ENCODE results near the gene GSDMA.

DNA sequence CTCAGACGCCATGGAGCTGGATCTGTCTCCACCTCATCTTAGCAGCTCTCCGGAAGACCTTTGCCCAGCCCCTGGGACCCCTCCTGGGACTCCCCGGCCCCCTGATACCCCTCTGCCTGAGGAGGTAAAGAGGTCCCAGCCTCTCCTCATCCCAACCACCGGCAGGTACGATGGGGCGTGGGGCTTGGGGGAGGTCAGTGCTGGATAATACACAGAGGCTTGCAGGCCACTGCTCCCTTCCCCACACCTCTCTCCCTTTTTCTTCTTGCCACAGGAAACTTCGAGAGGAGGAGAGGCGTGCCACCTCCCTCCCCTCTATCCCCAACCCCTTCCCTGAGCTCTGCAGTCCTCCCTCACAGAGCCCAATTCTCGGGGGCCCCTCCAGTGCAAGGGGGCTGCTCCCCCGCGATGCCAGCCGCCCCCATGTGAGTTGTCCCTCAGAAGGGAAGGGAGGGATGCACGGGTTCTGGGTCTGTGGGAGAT, 4.6 kb downstream of the GRB7 start:
- PRO-cap: no peak
- CAGE, long polyA plus RNA: no peak

DNA sequence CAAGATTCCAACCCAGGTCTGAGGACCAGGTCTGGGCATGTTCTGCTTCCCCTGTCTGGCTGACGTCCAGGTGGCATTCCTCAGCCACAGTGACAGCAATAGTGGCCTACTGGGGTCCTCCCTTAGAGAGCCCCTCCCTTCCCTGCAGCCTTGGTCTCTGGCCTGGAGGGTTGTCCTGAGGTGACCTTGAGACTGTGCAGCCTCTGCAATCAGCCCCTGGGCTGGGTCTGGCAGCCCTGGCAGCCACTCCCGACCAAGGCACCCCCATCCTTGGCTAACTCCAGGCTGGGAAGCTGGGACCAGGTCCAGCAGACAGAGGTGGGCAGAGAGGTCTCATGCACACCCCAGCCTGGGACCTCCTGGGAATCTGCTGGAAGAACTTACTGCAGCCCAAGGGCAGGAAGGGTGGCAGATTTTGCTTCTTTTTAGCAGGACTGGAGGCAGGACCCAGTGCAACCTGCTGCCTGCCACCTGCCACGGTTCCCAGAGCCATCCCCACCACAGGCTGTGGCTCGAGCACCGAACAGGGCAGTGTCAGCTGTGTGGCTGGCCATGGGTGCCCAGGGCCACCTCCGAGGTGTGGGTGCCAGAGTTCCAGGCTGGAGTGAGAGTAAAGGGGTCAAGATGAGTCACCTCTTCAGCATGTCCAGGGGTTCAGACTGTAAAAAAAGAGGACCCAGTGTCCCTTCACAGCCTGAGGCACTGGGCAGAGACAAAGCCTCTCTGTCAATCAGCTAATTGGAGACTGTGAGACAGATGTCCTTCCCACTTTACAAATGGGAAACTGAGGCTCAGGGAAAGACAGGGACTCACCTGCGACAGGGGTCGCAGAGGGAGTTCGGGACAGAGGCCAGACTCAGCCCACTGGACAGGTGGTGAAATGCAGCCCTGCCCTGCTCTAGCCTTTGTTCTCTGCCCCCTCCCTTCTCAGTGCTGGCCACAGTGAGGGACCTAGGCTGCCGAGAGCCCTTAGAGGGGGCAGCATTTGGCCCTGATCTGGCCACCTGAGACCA, 12.7 kb downstream of the GRB7 start:
- PRO-cap: no peak
- CAGE, long polyA plus RNA: no peak

DNA sequence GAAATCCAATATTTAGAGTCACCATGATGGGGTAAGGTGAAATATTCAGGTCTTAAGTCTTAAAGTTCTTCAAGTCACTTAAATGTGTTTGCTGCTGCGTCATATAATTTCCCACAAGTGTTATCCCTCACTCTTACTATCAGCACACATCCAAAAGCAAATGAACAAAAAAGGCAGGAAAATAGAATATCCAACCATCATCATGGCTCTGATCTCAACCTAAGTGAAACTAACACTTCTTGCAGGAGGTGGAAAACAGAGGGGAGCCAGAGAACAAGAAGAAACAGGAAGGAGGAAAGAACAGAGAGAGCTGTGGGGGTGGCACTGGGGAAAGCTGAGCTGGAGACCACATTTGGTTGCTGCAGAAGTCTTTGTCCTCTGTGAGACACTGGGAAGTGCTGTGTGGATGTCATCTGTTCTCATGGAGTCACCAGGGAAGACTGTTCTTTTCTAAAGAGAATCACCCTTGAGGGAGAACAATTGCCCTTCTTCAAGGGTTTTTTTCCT, 34.6 kb downstream of the GRB7 start:
- PRO-cap: no peak
- CAGE, long polyA plus RNA: no peak

- PRO-cap: no peak
- CAGE, long polyA plus RNA: no peak
These were observed at the start of gene GSDMA for GRCh38 chr17:39962729-39963334. Gene GSDMA, plus strand, starts transcription at chr17:39963004.

DNA sequence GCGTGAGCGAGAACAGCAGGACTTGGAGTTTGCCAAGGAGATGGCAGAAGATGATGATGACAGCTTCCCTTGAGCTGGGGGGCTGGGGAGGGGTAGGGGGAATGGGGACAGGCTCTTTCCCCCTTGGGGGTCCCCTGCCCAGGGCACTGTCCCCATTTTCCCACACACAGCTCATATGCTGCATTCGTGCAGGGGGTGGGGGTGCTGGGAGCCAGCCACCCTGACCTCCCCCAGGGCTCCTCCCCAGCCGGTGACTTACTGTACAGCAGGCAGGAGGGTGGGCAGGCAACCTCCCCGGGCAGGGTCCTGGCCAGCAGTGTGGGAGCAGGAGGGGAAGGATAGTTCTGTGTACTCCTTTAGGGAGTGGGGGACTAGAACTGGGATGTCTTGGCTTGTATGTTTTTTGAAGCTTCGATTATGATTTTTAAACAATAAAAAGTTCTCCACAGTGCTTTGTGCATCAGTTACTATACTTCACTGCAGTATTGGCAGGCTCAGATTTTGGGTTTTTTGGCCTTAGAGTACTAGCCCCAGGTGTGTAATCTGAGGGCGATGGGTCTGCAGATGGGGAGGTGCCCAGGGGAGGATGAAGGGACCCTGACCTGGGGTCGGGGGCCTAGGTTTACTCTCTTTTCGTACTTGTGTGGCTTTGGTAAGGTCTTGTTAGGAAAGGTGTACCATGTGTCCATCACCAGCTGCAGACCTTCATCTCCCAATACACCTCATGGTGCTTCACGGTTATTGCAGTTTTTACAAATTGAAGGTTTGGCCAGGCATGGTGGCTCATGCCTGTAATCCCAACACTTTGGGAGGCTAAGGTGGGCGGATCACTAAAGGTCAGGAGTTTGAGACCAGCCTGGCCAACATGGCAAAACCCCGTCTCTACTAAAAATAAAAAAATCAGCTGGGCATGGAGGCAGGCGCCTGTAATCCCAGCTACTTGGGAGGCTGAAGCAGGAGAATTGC, 17.2 kb downstream of the PSMD3 start:
- PRO-cap: no peak
- CAGE, long polyA plus RNA: no peak

GRCh38 chr17:40018718-40019159, 3.5 kb downstream of the CSF3 start:
- PRO-cap: no peak
- CAGE, long polyA plus RNA: no peak

GRCh38 chr17:40022867-40024026, 8.0 kb downstream of the CSF3 start:
- PRO-cap: no peak
- CAGE, long polyA plus RNA: no peak

DNA sequence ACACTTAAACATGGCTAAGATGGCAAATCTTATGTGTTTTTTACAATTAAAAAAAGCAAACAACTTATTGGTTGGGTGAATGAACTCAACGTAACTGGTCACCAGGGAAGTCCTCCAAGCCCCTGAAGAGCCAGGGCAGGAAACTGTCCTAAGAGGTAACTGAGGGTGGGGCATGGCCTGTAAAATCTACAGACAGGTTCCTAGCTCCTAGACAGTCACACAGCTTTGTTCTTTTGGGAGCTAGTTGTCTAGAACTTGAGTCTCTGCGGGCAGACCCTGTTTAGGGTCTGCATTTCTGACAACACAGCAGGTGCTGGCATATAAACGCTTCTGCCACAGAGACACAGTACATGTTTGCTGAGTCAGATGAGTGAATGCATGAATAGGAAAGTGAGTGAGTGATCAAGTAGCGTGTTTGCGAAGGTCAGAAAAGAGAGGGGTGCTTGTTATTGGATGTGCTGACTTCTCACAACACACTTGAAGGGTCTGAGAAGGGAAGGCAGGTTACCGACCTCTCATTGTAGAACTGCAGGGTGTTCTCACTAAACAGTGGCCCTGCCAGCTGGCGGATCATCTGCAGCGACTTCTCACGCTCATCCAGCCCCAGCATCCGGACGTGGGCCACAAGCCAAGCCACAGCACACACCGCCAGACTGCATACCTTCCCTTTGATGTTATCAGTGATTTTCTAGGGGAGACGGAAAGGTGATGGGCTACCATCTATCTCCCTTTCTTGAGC, 10.6 kb downstream of the CSF3 start:
- PRO-cap: no peak
- CAGE, long polyA plus RNA: no peak

- PRO-cap: no peak
- CAGE, long polyA plus RNA: no peak
These were observed 17.2 kb downstream of the CSF3 start for GRCh38 chr17:40032258-40033039.

GRCh38 chr17:40071331-40071791, 8.6 kb downstream of the THRA start:
- PRO-cap: no peak
- CAGE, long polyA plus RNA: no peak

- PRO-cap: no peak
- CAGE, long polyA plus RNA: no peak
These were observed 3.5 kb upstream of the MSL1 start for GRCh38 chr17:40118214-40118669.

GRCh38 chr17:40122470-40122917, 723 bp downstream of the MSL1 start:
- PRO-cap: bidirectional peak, plus-strand start at chr17:40122610, minus-strand start at chr17:40122680
- CAGE, long polyA plus RNA: no peak

- PRO-cap: no peak
- CAGE, long polyA plus RNA: start-site peak on the minus strand at chr17:40129411-40129498, 13 and 12 reads in 2 replicates
These were observed 7.6 kb downstream of the MSL1 start for GRCh38 chr17:40129086-40130014.

- PRO-cap: no peak
- CAGE, long polyA plus RNA: no peak
These were observed 7.9 kb downstream of the RAPGEFL1 start for GRCh38 chr17:40185235-40185434.

GRCh38 chr17:40338008-40338207, 26.6 kb downstream of the GJD3 start:
- PRO-cap: no peak
- CAGE, long polyA plus RNA: no peak

- PRO-cap: no peak
- CAGE, long polyA plus RNA: no peak
These were observed 17.7 kb downstream of the GJD3 start for GRCh38 chr17:40346885-40347276.

DNA sequence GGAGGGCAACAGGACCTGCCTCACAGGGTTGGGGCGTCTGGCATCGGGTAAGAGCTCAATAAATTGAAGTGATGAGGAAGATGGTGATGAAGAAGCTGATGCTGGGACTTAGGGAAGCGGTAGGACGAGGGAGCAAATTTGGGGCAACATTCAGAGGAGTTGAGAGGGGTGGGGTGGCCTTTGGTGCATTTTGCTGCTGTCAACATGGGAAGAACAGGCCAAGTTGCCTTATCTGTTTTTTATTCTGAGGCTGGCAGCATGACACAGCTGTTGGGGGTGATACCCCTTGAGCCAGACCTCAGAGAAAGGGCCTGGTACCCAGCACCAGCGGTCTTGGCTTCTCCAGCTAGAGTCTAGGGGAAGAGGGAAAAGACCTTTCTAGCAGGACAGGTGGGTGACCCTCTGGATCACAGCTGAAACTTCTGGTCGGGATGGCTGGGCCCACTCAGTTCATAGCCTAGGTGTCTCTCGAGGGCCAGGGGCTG, 4.5 kb downstream of the IGFBP4 start:
- PRO-cap: no peak
- CAGE, long polyA plus RNA: no peak

- PRO-cap: no peak
- CAGE, long polyA plus RNA: no peak
These were observed 19.1 kb downstream of the IGFBP4 start for GRCh38 chr17:40461990-40463048.

DNA sequence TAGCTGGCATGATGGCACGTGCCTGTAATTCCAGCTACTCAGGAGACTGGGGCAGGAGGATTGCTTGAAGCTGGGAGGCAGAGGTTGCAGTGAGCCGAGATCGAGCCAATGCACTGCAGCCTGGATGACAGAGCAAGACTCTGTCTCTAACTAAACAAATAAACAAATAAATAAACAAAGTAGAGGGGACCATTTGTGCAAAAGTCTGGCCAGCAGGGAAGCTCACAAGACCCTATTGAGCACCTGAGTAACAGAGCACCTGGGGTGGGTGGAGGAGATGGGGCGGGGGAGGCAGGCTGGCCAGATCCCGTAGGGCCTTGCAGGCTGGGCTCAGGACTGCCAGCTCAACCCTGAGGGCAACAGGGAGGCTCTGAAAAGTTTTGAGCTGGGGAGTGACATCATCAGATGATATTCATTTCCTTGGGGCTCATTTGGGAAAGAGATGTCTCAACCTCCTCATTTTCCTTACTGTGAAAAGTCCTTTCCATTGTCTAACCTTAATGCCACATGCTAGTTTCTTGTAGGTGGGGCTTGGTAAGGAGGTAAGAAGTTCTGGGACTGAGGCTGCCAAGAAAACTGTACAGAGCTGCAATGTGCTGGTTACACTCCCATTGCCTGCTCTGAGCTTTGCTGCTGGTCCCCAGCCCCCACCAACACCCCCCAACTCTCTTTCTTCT, 3.8 kb downstream of the TNS4 start:
- PRO-cap: no peak
- CAGE, long polyA plus RNA: no peak

- PRO-cap: bidirectional peak, plus-strand start at chr17:40542917, minus-strand start at chr17:40542774
- CAGE, long polyA plus RNA: no peak
These were observed 22.5 kb downstream of the CCR7 start for GRCh38 chr17:40542584-40543391.

Data from B cell (primary cell).